Esophagus muscularis mucosa (tissue), 4 donors: ENCODE measurements around a stretch of chr7.

DNA sequence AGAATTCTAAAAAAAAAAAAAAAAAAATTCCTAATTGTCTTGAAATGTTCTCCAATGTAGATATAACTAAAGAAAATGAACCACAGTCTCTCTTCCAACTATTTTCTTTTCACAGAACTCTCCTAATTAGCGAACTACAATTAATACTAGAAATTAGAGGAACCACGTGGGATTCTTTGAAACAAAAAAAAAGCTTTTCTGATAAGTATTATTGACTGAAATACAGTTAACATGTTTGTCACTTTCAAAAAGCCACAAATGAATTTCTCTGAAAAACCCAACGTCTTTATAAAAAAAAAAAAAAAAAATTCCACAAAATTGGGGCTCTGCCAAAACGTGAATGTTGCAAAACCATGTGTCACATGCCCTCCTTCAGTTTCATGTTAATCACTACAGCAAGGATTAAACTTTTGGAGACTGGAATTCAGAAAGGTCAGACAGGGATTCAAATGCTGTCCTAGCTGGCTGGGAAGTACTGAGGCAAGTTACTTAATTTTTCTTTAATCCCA is 277.9 kb upstream of the KLF14 start:
- PRO-cap, result no peak
- RAMPAGE, long total RNA, 4 experiments, result no peak in any of the 4 experiments

GRCh38 chr7:131029972-131030694 is 296.1 kb upstream of the KLF14 start:
- PRO-cap, result no peak
- RAMPAGE, long total RNA, 4 experiments, result no peak in any of the 4 experiments

- PRO-cap, result no peak
- RAMPAGE, long total RNA, 4 experiments, result no peak in any of the 4 experiments
Observed at GRCh38 chr7:131075292-131075799, 252.3 kb upstream of the MKLN1 start.

- PRO-cap, result no peak
- RAMPAGE, long total RNA, 4 experiments, result no peak in any of the 4 experiments
Observed at GRCh38 chr7:131208790-131209302, 118.8 kb upstream of the MKLN1 start.

DNA sequence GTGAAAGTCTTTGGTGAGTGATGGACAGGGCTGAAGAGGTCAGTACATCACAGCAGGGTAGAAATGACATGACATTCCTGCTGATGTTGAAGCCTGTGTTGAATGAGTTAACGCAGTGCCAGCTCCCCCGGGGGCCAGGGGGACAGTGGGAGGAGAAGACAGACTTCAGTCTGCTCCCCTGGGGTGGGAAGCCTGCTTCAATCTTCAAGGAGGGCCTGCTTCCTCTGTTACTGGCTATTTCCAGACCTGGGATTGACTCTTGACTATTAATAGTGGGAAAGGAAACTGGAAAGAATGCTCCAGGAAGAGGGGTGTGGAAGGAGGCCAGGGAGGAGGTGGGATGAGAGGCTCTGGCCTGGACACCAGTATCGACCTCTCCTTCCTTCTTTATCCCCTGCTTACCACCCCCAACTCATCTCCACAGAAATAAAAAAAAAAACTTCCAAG is 27.2 kb downstream of the PODXL start:
- PRO-cap, result no peak
- RAMPAGE, long total RNA, 4 experiments, result no peak in any of the 4 experiments

DNA sequence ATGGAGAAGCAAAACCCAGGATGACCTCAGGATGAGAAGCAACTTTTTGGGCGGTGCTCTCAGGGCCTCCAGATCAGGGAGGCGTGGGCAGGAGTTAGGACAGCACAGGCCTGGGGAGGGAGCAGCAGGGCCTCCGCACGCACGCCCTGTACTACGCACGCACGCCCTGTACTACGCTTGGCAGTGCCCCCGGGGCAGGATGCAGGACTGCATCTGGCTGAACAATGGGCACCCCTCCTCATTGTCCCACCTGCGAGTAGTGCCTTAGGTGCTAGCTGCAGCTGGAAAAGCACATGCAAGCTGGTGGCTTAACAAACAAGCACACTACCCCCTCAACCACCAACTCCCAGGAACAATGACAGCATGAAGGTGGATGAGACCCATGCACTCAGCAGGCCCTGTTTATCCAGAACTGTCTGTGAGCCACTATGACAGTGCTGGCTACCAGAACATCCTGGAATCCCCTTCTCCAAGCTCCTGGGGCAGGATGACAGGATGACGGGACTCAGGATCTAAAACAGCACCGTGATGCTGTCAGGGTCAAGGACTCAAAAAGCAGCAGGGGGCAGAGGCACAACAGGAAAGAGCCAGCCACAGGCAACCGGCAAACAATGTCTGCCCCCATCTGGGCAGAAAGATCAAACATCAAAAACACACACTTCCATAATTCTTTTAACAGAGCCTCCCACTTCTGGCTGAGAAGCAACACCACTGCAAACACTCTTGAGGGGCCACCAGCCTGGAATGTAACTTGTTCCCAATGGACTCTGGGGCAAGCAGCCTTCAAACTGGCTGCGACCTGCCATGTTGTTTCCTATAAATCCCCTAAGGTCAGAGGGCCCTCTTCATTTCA is 11.7 kb downstream of the PODXL start:
- PRO-cap, result no peak
- RAMPAGE, long total RNA, 4 experiments, result no peak in any of the 4 experiments

DNA sequence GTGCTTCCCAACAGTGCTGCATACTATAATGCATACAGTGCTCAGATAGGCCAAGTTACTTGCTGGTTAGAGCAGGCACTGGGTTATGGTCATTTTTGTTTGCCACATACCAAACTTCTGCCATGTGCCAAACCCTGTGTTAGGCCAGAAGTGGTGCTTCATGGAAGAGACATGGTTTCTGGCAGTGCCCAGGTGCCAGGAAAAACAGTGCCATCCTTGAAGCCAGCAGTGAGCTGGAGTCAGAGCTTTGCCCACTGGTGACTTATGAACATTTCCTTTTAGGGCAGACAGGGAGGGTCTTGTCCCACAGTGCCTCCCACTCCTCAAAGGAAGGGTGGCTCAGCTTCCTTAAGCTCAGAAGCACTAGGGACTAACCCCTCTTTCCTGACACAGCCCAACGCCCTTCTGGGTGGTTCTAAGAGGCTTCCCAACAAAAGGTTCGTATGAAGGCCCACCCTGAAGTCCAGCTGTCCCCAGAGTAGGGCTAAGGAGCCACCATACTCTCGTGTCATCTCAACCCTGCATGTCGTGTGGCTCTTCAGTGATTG is 2.0 kb downstream of the PODXL start:
- PRO-cap, result no peak
- RAMPAGE, long total RNA, 4 experiments, result no peak in any of the 4 experiments

GRCh38 chr7:131636053-131636523 is 79.7 kb upstream of the PODXL start:
- PRO-cap, result no peak
- RAMPAGE, long total RNA, 4 experiments, result no peak in any of the 4 experiments

DNA sequence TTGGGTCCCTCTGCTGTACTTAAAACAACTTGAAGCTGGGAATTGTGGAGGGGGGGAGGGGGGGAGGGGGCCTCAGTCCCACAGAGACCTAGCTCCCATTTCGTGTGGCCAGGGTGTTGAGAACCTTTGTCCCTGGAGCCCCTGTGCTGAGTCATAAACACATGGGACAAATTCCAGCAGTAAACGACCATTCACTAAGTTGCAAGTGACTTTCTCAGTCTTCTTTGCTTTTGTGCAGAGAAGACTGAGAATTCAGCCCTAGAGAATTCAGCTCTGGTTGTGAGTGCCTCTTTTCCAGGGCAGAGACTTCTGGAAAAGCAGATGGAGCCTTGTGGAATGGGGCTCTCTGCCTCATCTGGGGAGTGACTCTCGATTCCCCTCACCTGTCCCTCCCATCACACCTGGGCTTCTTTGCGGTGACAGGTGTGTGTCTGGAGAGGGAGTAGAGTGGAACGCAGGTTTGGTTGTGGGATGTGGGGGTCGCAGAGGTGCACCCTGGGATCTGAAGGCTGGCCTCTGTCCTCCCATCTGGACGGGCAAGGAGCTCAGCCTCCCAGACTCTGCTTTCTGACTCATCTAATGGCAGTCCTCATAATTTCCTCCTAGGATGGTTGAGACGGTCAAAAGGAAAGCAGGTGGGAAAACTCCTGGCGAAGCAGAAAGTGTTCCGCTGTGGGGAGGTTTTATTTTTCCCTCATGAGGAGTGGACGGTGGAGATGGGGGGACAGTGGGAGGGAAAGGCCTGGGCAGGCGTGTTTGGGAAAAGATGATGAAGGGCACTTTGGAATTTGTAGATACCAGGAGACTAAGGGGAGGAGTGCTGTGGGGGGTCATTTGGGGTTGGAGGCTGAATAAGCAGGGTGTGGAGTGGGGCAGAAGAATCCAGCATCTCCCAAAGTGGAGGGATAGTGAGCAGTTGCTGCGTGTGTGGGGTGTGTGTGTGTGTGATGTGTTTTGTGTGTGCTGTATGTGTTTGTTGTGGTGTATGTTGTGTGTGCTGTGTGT is 96.9 kb upstream of the PODXL start:
- PRO-cap, result no peak
- RAMPAGE, long total RNA, 4 experiments, result no peak in any of the 4 experiments

DNA sequence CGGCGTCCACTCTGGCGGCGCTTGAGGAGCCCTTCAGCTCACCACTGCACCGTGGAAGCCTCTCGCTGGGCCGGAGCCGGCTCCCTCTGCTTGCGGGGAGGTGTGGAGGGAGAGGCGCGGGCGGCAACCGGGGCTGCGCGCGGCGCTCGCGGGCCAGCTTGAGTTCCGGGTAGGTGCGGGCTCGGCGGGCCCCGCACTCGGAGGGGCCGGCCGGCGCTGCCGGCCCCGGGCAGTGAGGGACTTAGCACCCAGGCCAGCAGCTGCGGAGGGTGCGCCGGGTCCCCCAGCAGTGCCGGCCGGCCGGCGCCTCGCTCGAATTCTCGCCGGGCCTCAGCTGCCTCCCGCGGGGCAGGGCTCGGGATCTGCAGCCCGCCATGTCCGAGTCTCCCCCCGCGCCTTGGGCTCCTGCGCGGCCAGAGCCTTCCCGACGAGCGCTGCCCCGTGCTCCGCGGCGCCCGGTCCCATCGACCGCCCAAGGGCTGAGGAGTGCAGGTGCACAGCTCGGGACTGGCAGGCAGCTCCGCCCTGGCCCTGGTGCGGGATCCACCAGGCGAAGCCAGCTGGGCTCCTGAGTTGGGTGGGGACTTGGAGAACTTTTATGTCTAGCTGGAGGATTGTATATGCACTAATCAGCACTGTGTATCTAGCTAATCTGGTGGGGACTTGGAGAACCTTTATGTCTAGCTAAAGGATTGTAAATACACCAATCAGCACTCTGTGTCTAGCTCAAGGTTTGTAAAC is 353.0 kb upstream of the PODXL start:
- PRO-cap, result no peak
- RAMPAGE, long total RNA, 4 experiments, result no peak in any of the 4 experiments

GRCh38 chr7:132065524-132066021 is 509.1 kb upstream of the PODXL start:
- PRO-cap, result no peak
- RAMPAGE, long total RNA, 4 experiments, result no peak in any of the 4 experiments

DNA sequence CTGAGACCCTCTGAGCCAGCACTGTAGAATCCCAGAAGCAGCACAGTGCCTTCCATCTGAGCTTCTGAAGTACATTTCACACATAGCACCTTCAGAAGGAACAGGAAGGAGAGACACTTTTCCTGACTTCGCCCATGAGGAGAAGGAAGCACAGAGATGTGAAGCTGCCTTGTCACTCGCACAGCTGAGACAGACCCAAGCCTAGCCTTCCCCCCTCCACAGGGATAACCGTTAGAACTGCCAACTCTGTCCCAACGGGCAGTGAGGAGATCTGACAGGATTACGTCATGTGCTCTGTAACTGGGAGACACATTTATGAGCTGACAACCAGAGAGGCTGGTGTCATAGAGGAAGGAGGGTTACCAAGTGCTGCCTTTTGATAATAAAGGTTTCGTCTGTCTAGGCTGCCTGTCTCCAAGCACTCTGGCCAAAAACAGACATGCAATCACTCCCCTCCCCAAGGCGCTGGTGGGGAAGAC is 166.0 kb downstream of the PLXNA4 start:
- PRO-cap, result no peak
- RAMPAGE, long total RNA, 4 experiments, result no peak in any of the 4 experiments

- PRO-cap, result no peak
- RAMPAGE, long total RNA, 4 experiments, result no peak in any of the 4 experiments
Observed at GRCh38 chr7:134429716-134430037, 29.2 kb downstream of the AKR1B1 start.

DNA sequence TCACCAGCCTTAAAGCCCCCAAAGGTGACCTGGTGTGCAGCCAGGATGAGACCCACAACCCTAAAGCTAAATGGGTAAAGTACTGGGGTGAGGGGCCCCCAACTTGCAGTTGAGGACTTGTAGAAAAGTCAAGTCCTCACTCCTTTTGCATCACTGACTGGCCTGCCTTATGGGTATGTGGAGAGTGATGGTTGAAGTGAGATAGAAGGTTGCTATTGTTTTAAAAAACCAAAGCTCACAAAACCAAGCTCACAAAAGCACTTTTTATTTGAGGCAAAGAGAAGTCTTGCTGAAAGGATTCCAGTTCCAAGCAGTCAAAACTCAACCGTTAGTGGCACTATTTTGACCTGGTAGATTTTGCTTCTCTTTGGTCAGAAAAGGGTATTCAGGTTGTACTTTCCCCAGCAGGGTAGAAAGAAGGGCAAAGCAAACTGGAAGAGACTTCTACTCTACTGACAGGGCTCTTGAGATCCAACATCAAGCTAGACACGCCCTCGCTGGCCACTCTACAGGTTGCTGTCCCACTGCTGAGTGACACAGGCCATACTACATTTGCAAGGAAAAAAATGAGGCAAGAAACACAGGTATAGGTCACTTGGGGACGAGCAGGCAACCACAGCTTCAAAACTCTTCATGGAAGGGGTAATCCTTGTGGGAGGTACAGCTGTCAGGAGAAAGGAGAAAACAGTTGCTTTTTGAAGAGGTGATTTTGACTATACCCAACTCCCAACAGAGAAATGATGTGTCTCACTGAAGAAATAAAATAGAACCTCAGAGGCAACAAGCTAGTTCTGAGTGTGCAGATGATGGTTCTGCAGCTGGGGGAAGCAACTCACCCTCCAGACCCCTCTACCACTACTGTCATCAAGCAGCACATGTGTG is 16.6 kb downstream of the AKR1B1 start:
- PRO-cap, result no peak
- RAMPAGE, long total RNA, 4 experiments, result no peak in any of the 4 experiments

DNA sequence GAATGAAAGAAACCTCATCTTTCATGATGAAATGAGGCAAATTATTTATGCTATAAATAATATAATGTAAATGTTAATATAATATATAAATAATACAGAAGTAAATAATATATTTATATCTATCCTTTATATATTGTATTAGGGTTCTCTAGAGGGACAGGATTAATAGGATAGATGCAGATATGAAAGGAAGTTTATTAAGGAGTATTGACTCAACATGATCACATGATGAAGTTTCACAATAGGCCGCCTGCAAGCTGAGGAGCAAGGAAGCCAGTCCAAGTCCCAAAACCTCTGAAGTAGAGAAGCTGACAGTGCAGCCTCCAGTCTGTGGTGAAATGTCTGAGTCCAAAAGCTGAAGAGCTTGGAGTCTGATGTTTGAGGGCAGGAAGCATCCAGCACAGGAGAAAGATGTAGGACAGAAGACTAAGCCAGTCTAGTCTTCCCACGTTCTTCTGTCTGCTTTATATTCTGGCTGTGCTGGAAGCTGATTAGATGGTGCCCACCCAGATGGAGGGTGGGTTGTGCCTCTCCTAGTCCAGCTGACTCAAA is 24.9 kb upstream of the AKR1B10 start:
- PRO-cap, result no peak
- RAMPAGE, long total RNA, 4 experiments, result no peak in any of the 4 experiments

DNA sequence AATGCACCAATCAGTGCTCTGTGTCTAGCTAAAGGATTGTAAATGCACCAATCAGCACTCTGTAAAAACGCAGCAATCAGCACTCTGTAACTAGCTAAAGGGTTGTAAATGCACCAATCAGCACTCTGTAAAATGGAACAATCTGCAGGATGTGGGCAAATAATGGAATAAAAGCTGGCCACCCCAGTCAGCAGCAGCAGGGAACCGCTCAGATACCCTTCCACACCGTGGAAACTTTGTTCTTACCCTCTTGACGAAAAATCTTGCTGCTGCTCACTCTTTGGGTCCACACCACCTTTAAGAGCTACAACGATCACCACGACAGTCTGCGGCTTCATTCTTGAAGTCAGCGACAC is 16.0 kb downstream of the AKR1B15 start:
- PRO-cap, result no peak
- RAMPAGE, long total RNA, 4 experiments, result no peak in any of the 4 experiments

GRCh38 chr7:134737906-134738311 is 41.5 kb upstream of the CALD1 start:
- PRO-cap, result no peak
- RAMPAGE, long total RNA, 4 experiments, result no peak in any of the 4 experiments

- PRO-cap, result no peak
- RAMPAGE, long total RNA, 4 experiments, result no peak in any of the 4 experiments
Observed at GRCh38 chr7:134781046-134781922, 1.9 kb downstream of the CALD1 start.

DNA sequence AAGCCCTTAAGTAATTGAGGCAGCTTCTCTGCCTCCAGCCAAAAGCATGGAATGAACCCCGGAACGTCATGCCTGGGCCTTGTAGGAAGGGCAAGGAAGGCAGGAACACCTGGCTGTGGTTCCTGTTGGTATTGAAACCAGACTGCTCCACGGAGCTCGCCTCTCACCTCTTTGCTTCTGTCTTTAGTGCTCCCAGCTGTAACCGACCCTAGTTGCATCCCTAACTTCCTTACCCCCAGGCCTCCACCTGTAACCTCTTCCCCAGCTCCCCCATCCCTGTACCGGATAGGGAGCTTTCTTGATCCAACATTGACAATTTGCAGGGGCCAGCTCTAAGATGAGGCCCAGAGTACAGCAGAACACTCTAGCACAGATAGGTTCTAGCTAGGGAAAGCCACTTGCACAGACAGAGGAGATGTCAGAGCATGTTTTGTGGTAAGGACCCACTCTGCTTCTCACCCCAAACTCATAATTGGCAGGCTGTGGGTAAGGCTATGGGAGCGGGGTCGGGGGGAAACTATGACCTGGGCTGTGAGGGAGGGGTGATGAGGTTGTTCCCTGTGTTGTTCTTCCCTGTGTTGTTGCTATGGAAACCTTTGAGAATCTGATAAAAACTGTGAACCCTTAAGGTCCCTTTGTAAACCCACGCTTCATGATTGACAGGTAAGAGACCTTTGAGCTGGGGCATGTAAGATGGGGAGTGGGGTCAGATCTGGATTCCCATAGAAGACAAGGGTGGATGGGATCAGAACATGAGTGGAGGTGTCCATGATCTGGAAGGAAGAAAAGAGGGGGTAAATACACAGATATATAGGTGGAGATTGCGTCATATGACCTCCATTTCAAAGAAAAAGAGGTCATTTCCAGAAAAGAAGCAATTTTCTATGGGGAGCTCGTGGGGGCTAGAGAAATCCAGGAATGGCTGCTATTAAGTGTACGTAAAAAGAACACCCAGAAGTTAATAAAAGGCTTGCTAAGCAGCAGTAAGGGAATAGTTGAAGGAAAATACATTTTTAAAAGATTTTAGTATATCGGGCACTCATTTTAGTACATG is 3.9 kb downstream of the CALD1 start:
- PRO-cap, result bidirectional peak, plus-strand start at position 807 of the sequence, minus-strand start at position 780 of the sequence
- RAMPAGE, long total RNA, 4 experiments, result no peak in any of the 4 experiments

DNA sequence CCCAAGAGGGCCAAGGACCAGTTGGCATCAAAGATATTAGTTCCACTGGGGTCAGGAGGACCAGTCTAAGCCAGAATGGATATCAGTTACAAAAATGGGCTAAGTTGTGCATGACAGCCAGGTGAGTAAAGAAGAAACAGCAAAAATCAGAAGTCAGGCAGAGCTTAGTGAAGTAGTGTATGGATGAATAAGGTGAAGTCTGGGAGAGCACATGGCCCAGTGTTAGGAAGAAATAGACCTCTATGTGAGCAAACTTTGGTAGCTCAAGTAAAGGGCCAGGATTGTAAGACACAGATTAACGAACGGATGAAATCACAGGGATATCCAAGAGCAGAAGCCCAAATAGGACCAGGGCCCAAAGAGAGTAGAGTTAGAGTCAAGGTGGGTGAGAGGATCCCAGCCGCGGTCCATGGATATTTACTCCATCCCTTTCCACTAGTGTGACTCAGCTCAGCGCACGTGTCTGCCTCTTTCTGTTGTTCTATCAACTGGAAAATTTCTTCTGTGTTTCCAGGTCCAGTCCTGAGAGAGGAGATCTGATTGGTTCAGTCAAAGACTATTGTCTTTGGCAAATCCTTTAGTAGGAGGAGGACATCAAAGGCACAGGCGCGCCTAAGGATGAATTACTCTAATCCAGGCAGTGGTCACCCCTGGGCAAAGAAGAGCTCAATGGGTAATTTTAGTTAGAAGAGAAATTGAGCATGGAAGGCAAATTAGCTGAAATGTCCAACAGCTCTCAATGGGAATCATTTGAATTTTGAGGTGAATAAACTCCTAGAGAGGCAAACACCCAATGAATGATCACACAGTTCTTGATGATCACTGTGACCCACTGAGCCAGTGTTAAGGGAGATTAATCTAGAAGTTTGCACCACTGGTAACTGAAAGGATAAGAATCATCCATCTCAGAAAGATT is 5.2 kb downstream of the CALD1 start:
- PRO-cap, result no peak
- RAMPAGE, long total RNA, 4 experiments, result no peak in any of the 4 experiments